SJSA1 (cell line): Measurements from ENCODE around the gene CRYBA4.

- RAMPAGE, long total RNA: no peak
Observed at GRCh38 chr22:24973721-24974321, 21.3 kb downstream of the KIAA1671 start.

DNA sequence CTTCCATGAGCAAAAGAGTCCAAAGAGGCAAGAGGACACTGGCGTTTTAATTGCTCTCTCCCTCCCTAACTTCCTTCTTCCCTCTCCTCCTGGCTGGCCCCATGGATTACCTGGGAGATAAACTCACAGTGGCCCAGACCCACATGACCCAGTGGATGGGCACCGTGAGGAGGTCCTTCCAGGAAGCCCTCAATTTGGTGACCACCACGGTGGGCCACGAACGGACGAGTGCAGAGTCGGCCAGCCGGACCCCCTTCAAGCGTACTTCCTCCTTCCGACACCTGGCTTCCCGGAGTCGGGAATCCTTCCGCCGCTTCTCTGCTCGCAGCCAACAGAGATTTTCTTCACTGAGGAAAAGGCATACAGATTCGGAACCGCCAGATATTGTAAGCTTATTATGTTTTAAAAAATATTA lies 87.6 kb upstream of the CRYBB3 start:
- RAMPAGE, long total RNA: no peak

GRCh38 chr22:25343210-25344041 lies 124.0 kb downstream of the CRYBB2 start:
- RAMPAGE, long total RNA: no peak

GRCh38 chr22:25374227-25374905 lies 154.9 kb downstream of the CRYBB2 start:
- RAMPAGE, long total RNA: no peak

- RAMPAGE, long total RNA: no peak
Observed at GRCh38 chr22:26559769-26560579, 30.0 kb downstream of the TPST2 start.

DNA sequence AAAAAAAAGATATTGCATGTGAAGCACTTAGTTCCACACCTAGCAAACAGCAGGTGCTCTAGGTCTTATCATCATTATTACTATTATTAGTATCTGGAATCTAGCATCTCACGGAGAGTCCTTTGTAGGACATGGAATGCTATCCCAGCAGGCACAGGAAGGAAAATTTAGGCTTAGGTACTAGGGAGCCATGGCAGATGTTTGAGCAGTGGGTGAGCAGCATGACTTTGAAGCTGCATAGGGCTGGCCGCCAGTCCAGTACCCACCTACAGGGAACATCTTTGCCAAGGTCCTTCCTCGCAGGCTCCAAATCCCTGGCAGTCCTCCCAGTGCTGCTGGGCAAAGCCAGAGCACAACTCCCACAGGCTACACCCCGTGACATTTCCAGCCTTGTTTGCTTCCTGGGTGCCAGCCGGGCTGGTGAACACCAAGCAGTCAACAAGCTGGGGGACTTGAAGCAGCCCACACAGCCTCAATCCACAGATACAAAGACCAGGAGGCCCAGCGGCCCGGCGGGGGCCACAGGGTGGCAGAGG lies 28.2 kb downstream of the TPST2 start:
- RAMPAGE, long total RNA: no peak

GRCh38 chr22:26570841-26571611 lies 18.9 kb downstream of the TPST2 start:
- RAMPAGE, long total RNA: no peak

- RAMPAGE, long total RNA: no peak
Observed at GRCh38 chr22:26586350-26587150, 3.4 kb downstream of the TPST2 start.

GRCh38 chr22:26621815-26622331 lies at the start of gene CRYBA4:
Gene CRYBA4, plus strand, starts transcription at chr22:26621963.
- RAMPAGE, long total RNA: no peak

DNA sequence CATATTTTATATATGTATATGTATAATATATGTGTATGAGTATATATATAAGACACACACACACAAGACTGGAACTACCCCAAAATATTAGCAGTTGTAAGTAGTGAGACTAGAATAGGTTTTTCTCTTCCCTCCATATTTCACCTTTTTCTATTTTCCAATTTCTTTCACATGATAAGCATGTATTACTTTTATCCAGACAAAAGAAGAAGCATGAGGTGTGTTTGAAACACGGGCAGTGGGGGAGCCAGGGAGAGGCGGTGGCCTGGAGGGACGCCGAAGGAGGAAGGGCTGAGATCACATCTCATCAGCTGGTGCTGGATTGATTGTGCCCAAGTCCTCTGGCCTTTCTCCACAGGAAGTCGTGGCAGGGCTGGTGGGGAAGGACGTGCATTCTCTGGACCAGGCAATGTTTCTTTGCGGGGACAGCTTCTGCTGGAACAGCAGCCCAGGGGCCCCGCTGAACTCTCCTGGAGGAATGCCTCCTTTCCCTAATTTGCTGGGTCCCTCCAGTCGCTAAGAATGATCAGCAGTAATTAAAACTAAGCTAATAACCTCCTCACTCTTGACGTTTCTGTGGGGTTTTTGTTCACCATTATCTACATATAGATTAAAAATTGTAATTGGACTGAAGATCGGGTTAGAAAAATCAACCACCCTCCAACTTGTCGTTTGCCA lies 118.5 kb downstream of the CRYBA4 start:
- RAMPAGE, long total RNA: no peak

DNA sequence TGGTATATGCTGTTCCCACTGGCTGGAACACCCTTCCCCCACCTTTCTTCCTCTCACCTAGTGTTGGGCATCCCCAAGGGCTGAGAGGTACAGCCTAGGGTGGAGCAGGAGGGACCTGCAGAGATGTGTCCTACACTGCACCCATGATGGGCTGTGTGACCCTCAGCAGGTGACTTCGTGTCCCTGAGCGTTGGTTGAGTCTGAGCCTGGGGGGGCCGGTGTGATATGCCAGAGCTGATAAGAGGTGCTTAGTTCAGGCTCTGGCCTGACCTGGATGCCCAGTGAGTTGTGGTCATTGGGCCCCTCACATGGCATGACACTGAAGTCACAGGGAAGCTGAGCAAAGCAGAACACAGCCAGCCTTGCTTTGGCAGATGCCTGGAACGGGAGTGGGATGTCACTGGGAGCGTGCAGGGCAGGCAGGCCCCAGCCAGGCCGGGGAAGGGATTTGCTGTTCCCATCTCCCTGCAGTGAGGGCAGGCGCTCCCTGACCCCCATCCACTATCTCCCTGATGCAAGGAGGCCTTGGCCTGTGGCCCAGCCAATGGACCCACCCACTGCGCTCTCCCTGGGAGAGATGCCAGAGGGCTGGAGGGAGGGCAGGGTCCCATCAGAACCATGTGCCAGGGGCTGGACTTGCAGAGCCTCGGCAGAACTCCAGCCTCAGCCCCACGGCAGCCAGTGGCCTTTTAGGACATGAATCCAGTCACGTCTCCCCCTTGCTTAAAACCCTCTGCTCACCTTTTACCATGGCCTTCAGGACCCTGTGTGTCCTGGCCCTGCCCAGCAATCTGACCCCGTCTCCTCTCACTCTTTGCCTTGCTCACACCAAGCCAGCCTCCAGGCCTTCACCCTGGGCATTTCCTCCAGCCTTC lies 138.9 kb downstream of the MN1 start:
- RAMPAGE, long total RNA: no peak

GRCh38 chr22:27729197-27729898 lies 72.2 kb downstream of the MN1 start:
- RAMPAGE, long total RNA: no peak

GRCh38 chr22:27793173-27793535 lies 8.4 kb downstream of the MN1 start:
- RAMPAGE, long total RNA: no peak

GRCh38 chr22:27810393-27811068 lies 9.0 kb upstream of the MN1 start:
- RAMPAGE, long total RNA: no peak

- RAMPAGE, long total RNA: no peak
Observed at GRCh38 chr22:27851524-27852234, 50.1 kb upstream of the MN1 start.

- RAMPAGE, long total RNA: no peak
Observed at GRCh38 chr22:27852235-27853140, 50.9 kb upstream of the MN1 start.

DNA sequence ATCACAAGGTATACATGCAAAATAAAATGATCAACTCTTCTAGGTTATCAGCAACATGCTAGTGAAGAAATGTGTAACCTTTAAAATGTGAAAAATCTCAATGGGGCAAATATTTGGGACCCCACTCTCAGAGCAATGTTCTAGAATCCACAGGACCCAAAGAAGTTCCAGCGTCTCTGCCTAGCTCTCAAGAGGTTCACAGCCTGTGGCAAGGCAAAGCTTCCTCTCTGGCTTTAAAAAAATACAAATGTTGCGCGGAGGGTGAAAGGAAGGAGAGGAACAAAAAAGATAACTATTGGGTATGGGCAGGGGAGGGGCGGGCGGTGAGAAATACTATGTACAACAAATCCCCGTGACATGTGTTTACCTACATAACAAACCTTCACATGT lies 53.6 kb downstream of the PITPNB start:
- RAMPAGE, long total RNA: no peak

- RAMPAGE, long total RNA: no peak
Observed at GRCh38 chr22:27881326-27881988, 37.6 kb downstream of the PITPNB start.

DNA sequence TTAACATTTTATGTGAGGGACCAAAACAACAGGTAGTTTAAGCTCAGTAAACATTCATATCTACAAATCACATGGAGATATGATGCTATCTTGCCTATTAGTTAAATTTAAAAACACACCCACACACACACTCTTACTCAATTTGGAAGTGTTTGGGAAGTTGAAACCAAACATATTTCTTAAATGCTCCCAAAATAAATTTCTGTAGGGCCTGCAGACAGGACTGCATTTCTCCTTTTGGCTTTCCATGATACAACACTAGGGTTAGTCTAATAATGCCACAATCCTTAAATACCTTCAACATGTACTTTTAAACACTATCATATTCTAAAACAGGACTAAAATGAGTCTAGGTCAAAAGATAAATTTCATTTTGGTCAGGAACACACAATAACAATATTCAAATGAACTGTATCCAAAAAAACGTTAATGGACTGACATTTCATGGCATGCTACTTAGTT lies 6.9 kb downstream of the PITPNB start:
- RAMPAGE, long total RNA: no peak

DNA sequence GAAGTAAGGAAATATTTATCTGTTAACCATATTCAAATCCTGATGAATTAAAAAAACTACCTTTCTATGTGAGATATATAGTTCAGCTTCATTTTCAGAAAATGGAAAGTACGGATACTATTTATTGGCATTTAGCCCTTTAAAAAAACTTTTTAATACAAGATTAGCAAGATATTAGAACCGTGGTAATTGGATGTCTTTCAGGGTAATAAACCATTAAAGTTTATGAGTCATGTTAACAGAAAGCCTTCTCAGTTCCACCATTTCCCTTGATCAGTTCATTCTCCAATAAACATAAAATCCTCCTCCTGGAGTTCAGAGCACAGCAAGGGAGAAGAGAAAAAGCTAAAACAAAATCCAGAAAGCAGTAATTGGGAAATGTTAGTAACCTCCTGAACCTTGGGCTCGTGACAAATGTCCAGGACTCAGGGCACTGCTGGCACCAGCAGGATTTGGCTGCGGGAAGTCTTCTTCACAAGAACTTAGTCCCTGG lies 43.1 kb upstream of the PITPNB start:
- RAMPAGE, long total RNA: no peak